ENCODE data around the genes FAS and IFIT3.

GRCh38 chr10:87341610-87342054 is 15.9 kb upstream of the NUTM2D start:
- RRBS: no CpG with 5 or more reads among the region's 39 CpGs

DNA sequence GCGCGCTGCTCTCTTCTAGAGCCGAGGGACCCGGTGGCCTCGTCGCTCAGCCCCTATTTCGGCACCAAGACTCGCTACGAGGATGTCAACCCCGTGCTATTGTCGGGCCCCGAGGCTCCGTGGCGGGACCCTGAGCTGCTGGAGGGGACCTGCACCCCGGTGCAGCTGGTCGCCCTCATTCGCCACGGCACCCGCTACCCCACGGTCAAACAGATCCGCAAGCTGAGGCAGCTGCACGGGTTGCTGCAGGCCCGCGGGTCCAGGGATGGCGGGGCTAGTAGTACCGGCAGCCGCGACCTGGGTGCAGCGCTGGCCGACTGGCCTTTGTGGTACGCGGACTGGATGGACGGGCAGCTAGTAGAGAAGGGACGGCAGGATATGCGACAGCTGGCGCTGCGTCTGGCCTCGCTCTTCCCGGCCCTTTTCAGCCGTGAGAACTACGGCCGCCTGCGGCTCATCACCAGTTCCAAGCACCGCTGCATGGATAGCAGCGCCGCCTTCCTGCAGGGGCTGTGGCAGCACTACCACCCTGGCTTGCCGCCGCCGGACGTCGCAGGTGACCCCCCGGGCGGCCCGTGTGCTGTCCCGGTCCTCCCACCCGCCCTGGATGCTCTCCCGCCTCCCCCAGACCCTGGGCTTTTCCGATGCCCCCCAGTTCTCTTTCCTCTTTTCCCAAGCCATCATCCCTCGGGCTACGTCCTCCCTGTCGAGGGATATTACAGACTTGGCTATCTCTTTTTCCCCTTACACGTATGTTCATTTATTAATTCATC is 490 bp downstream of the MINPP1 start:
- RRBS: 2% methylated on average over 28 of the region's 62 CpGs

DNA sequence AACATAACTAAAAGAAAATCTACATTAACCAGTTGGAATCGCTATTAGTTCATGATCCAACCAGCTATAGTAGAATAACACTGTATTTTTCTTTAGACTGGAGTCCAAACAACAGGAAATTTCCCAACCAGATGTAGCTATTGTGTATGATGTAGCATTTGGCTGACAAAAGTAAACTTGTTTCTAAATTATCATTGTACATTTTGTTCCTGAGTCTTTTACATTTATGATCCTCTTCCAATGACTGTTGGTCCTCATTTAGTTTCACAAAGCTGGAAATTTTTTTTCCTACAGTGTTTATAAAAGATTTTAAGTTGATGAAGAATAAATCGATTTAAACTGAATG is 62.1 kb downstream of the PAPSS2 start:
- RRBS: no CpG with 5 or more reads among the region's 2 CpGs

GRCh38 chr10:87805351-87805981 is 12.6 kb downstream of the ATAD1 start:
- RRBS: no CpG with 5 or more reads among the region's 1 CpG

- RRBS: no CpG with 5 or more reads among the region's 6 CpGs
Observed at GRCh38 chr10:87868975-87869436, 5.6 kb downstream of the PTEN start.

- RRBS: no CpG with 5 or more reads among the region's 3 CpGs
Observed at GRCh38 chr10:87966981-87967463, 103.6 kb downstream of the PTEN start.

DNA sequence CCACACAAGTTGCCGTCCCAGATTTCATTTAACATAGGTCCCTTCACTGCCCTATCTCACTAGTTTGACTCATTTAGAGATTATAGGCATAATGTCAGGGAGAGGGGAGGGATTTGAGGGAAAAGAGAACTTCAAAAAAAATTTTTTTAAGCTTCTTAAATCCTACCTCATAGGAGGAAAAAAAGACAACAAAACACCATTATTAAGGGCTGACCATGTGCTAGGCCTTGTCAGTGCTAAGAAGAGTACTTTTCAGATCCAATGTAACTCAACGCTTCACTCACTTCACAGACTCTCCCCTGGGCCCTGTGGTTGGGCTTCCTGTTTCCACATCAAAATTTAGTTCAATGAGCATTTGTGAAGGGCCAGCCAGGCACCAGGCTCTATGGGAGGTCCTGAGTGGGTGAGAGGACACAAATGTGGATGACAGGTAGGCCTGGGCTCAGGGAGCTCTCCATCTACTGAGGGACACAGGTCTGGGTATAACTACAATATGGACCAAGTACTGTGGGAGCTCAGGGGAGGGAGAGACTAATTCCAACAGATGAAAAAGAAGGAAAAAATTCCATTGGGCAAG is 249.8 kb downstream of the PTEN start:
- RRBS: no CpG with 5 or more reads among the region's 2 CpGs

GRCh38 chr10:88243691-88244635 is 339.2 kb downstream of the RNLS start:
- RRBS: no CpG with 5 or more reads among the region's 14 CpGs

DNA sequence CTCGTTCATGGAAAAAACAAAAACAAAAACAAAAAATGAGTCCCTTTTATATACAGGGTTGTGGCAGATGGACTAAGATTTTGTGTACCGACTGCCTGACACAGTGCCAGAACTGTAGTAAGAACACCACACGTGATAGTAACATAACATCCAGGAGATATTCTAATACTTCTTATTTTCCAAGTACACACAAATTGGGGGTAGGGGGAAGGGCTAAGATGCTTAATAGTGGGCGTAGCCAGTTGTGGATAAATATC is 527 bp upstream of the STAMBPL1 start:
- RRBS: no CpG with 5 or more reads among the region's 4 CpGs

DNA sequence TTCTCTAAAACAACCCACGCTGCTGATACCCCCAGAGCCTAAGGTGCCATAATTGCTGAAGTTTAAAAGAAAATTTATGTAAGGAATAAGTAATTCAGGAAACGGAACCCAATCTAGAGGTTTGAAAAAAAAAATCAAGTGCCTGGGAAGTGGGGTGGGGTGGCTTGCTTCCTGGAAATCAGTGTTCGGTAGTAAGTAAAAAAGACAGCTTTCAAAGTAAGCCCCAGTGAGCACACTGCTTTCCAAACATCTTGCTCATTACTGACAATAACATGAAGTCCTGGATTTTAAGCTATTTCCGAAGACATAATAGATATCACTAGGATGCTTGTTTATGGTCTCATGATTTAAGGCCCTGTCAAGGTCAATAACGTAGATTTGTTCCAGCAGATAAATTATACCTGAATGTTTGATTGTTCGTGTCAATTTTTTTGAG is 1.2 kb downstream of the STAMBPL1 start:
- RRBS: no CpG with 5 or more reads among the region's 6 CpGs

GRCh38 chr10:88901497-88902254 is 21.6 kb downstream of the STAMBPL1 start:
- RRBS: no CpG with 5 or more reads among the region's 3 CpGs

- RRBS: no CpG with 5 or more reads among the region's 9 CpGs
Observed at GRCh38 chr10:88912841-88913595, 33.0 kb downstream of the STAMBPL1 start.

- RRBS: no CpG with 5 or more reads among the region's 4 CpGs
Observed at GRCh38 chr10:88947132-88947548, 5.4 kb downstream of the ACTA2 start.

DNA sequence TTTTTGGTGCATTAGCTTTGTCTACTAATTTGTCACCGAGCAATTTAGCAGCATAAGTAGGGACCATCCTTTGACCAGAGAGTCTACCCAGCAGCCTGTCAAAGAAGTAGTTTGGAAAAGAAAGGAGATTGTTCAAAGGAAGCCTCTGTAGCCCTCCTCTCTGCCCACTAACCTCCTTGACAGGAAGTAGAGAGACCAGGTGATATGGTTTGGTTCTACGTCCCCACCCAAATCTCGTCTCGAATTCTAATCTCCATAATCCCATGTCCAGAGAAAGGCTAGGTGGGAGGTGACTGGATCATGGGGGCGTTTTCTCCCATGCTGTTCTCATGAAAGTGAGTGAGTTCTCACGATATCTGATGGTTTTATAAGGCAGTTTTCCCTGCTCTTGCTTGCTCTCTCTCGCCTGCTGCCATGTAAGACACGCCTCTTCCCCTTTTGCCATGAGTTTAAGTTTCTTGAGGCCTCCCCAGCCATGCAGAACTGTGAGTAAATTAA is 898 bp upstream of the ACTA2 start:
- RRBS: no CpG with 5 or more reads among the region's 8 CpGs

- RRBS: 3% methylated on average over 16 of the region's 47 CpGs
Observed at GRCh38 chr10:88990411-88991078, at the start of gene FAS. Gene FAS (plus strand): TSS chr10:88990798.

- RRBS: no CpG with 5 or more reads among the region's 6 CpGs
Observed at GRCh38 chr10:88999375-89000226, 9.0 kb downstream of the FAS start.

DNA sequence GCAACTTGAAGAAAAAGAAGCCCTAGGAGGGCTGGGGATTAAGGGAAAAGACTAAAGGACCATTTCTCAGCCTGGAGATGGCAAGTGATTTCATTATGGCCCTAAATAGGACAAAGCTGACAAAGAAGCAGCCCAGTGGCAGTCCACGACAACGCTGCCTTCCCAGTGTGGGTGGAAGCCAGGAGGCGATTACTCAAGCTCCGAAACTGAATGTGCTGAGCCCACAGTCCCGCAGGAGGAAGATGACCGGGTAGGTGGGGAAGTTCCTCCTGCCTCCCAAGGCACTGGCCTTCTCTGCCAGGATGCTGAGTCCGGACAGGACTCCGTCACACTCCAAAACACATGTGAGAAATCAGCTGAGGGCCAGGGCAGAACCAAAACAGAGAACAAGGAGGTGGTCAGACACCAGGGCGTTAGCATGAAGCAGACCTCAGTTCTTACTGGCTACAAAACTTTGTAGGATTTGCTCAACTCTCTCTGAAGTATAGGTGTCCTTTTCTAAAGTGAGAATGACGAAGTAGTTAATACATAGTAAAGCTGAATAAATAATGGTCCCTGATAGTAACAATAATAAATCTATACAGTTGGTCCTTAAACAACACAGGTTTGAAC is 16.1 kb downstream of the LIPA start:
- RRBS: 95% methylated on average over 2 of the region's 10 CpGs

DNA sequence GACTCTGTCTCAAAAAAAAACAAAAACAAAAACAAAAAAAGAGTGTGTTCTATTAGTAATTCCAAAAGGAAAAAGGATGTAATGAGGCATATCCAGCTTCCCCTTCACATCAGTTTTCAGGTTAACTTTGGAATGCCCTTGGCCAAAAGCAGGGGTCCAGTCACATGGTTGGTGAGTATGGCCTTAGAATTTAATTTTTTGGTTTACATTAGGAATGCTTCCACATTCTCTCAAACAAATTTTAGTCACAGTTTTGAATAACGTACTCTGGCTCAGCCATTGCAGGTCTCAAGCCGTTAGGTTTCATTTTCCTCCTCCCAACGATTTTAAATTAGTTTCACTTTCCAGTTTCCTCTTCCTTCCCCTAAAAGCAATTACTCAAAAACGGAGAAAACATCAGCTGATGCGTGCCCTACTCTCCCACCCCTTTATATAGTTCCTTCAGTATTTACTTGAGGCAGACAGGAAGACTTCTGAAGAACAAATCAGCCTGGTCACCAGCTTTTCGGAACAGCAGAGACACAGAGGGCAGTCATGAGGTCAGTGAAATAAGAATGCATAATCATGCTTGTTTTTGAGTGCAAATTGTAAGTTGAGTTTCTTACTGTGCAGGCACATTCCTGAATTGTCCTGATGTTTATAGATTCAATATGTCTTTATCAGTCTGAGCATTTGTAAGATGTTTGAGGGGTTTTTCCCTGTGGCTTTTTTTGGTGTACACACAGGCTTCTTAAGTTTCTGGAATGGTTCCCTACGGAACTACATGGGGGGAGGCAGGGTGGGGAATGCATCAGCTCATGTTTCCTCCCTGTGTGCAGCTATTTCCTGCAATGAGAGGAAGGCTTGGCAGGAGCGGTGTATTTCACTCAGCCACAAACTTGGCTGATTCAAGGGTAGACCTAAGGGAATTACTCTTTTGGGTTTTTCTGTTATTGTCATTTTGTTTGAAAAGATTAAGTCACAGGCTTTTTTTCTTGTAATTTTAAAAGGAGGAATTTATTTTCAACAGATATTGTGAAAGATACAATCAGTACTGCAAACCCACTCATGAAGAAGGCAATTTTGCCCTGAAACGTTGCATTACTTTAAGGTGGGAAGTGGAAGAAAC is at the start of gene IFIT3:
TSS of gene IFIT3 (plus strand) at position 458 of the 1,108 bp plus-strand sequence.
- RRBS: no CpG with 5 or more reads among the region's 9 CpGs

Measured in HTR-8/SVneo (cell line).